Spinal cord (tissue), 3 donors: ENCODE measurements around a stretch of chr16.

DNA sequence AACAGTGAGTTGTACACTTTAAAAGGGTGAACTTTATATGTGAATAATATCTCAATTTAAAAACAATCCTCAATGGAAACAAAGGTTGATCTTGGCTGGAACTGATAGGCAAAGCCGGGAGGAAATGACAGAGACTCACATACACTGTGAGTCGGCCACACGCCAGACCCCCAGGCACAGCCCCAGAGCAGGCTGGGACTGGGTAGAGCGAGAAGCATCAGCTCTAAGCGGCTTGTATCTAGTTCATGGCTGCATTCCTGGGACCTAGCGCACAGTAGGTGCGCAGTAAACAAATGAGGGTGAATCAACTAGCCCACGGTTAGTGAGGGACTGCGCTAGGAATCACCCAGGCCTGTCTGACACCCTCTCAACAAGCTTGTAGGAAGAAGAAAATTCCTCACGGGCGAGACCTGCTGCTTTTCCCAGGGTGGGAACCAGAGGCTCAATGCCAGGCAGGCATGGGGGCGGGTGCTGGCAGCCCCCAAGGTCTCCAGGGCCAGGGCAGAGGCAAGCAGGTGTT, 3.2 kb downstream of the DBNDD1 start:
- PRO-cap = no peak
- RAMPAGE, long total RNA = no peak

DNA sequence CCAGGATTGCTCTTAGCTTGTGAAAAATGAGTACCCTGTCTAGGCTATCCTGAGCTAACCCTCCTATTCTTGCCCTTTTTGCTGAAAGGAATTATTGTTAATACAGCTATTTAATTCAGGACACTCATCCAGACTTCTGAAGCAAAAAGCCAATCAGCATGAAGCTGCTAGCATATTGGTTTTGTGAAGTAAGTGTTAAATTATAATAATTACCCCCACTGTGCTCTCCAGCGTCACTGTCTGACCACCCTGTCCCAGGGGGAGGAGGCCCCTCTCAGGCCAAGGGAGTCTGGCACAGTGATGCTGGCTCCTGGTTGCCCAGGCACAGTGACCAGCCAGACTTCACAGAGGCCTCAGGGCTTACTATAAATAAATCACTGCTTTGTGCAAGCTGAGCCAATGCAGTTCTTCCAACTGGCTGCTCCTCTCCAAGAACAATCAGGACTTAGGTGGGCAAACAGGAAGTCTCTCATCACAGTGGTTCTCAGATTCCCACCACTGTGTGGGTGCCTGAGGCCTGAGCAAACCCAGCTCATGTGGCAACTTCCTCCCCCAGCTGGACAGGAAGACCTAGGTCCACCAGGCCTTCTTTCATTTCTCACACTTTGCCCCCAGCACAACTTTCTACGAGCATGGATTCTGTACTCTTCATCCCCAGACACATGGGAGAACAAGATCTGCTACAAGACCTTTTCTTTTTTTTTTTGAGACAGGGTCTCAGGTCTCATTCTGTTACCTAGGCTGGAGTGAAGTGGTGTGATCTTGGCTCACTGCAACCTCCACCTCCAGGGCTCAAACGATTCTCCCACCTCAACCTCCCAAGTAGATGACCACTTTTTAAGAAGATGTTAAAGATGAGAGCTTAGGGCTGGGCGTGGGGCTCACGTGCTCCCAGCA, 1.5 kb upstream of the GAS8 start:
- PRO-cap = no peak
- RAMPAGE, long total RNA = no peak

DNA sequence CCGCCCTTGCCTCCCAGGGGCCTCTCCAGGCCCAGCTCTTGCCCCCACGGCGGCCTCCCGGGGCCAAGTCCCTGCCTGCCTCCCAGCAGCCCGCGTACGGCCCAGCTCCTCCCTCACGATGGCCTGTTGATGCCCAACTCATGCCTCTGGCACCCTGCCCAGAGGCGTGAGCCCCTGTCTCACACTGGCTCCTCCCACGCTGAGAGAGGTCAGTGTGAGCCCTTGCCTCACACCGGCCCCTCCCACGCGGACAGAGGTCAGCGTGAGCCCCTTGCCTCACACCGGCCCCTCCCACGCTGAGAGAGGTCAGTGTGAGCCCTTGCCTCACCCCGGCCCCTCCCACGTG, 91.2 kb upstream of the PRDM7 start:
- PRO-cap = no peak
- RAMPAGE, long total RNA = no peak